ENCODE data around the gene KIAA2026.

DNA sequence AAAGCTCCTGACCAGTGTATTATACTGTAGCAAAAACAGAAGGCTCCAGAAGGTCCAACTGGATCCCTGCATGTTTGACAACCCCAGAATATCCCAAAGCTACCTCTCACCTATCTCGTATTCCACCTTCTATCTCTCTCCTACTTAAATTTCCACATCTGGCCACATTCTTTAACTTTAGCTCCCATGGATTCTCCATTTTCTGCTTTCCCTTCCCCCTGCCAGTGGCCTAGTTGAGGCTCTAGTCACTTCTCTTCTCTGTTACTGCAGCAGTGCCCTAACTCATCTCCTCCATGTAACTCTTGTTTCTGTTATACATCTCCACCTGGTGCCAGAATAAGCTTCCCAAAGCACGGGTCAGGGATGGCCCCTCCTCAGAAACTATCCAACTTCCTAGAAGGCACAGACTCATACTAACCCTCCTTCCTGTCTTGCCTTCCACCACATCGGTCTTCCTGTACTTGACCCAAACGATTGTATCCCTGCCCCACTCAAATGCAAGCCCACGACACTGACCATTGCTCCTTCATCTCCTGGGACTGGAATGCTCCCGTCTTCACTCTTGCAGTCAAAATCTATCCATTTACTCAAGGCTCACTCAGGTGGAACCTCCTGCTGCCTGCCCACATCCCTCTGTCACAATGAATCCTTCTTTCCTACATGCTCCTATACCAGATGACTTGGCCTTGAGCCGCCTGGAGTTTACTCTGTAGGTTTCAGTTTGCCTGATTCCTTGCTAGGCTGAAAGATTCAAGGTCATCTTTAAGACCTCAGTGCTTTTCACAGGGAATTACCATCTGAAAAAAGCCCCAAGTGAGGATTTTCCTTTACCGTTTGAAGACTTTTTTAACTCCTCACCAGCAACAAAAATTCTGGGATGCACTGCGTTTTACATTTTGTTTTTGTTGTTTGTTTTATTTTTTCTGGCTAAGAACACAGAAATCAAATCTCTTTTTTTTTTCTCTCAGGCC is 264.3 kb downstream of the GLIS3 start:
- RRBS: no CpG with 5 or more reads among the region's 9 CpGs

GRCh38 chr9:4066021-4066366 is 233.9 kb downstream of the GLIS3 start:
- RRBS: no CpG with 5 or more reads among the region's 3 CpGs

DNA sequence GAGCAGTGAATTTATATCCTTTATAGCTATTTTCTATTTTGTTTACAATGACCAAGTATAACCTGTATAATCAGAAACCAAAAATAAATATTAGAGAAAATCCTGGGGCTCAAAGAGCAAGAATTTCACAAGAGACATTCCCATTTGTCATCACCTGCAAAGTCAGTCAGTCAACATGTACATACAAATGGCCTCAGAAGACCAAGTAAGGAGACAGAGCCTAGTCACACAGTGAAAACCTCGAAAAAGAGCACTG is 231.4 kb downstream of the GLIS3 start:
- RRBS: no CpG with 5 or more reads among the region's 1 CpG

- RRBS: no CpG with 5 or more reads among the region's 2 CpGs
Measured at GRCh38 chr9:4109714-4110443, 190.0 kb downstream of the GLIS3 start.

- RRBS: no CpG with 5 or more reads among the region's 7 CpGs
Measured at GRCh38 chr9:4237789-4238547, 61.9 kb downstream of the GLIS3 start.

DNA sequence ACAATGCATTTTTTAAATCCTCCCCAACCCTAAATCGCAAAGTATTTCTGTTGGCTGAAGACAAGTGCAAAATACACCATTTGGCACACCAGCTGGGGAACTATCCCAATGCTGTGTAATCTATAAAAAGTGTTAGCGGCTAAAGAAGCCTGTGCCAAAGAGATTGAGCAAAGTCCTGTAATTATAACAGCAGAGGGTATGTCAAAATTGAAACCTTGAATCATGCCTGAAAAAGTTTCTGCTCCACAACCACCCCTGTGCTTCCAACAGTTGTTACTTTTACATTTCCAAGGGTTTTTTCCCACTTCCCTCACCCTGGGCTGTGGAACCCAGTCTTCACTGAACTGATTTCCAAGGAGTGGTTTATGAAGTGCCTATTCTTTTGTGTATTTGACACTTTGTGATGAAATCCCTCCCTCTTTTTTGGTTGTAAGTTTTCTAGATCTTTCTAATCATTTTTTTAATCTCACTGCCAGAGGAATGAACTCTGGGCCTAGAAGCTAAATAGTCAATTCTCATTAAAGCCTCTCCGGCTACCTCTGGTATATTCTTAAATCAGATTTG is 83.0 kb upstream of the PLPP6 start:
- RRBS: no CpG with 5 or more reads among the region's 3 CpGs

- RRBS: no CpG with 5 or more reads among the region's 7 CpGs
Measured at GRCh38 chr9:4584490-4585588, 77.3 kb upstream of the PLPP6 start.

DNA sequence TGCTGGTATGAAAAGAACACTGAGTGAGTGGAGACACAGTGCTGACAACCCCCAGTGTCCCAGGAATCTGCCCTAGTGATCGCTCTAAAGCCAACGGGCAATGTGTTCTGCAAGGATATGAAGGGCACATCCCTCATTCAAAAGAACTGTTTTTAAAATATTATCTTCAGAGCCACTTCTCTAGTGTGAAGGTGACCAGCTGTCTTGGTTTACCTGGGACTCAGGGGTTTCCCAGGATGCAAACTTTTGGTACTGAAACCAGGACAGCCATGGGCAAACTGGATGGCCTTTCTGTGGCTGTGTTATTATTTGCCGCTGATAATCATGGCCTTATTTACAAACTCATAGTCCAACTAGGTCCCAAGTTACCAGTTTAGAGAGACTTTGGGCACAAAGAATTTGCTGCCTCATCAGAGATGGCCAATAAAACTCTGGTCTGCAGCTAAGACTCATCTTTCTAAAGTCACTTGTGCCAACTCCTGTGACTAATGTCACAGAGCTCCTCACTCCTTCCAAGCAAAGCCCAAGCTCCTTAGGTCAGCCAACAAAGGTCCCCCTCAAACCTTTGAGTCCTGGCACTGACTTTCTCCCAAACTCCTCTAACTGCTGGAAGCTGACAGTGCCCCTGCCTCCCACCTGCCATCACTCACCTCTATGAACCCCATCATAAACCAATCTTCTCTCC is 47.5 kb upstream of the PLPP6 start:
- RRBS: no CpG with 5 or more reads among the region's 3 CpGs

DNA sequence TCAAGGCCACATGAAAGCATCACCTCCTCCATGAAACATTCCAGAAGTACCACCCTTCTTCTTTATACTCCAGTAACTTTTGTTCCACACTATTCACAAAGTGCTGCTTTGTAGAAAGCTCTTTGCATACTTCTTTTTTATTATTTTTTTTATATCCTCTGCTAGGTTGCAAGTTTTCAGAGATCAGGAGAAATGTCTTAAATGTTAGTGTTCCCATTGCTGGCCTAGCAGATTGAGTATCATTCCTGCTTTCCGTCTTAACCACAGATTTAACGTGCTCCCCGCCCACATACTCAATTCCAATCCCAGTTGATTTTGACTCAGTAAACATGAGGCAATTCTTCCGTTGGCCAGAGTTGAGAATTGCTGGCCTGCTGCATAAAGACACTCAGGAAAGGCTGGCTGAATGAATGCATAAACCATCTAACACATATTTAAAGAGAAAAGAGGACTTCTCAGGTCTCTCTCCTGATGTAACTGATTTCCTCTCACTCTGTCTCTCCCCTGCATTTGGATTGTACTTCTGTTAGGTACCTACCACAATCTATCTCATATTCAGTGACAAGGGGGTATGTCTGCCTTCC is 46.9 kb upstream of the PLPP6 start:
- RRBS: no CpG with 5 or more reads among the region's 4 CpGs

GRCh38 chr9:4663104-4663872 is 1.2 kb downstream of the PLPP6 start:
- RRBS: no CpG with 5 or more reads among the region's 10 CpGs

DNA sequence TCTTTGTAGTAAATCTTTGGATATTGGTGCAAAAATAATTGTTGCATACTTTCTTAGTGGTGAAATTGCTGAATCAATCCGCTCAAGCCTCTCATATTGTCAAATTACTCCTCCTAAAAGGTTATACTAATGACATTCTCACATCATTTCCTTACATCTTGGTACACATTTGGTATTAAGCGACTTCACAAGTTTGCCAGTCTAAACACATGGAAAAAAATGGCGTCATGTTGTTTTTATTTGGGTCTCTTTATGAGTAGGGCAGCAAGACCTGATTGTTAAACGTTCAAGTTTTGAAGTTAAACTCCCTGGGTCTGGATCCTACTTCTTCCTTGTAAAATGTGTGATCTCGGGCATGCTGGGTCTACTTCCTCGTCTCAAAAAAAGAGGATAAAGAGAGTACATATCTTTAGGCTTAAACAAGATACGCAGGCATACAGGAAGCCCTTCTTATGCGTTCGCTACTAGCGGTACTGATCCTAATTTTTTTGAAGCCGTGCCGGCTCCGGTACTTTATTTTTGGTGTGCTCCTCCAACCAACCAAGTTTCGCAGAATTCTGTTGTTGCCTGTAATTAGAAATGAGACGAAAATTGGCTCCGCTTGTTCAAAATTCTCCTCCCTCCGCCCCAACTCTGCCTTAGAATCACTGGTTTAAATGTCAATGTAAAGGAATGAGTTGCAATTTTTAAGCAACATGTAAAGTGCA is 617 bp upstream of the CDC37L1 start:
- RRBS: no CpG with 5 or more reads among the region's 17 CpGs

DNA sequence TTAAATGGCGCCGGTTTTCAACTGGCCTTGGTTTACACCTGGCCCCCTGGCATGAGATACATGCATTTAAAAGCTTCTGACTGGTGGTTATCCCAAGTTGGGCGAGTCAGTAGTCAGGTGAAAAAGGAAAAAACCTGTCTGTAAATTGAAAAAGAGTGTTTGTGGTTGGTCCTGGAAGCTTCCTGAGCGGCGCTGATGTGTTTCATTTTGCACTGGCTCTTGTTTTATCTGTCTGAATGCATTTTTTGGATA is 1.2 kb downstream of the RCL1 start:
- RRBS: no CpG with 5 or more reads among the region's 5 CpGs

DNA sequence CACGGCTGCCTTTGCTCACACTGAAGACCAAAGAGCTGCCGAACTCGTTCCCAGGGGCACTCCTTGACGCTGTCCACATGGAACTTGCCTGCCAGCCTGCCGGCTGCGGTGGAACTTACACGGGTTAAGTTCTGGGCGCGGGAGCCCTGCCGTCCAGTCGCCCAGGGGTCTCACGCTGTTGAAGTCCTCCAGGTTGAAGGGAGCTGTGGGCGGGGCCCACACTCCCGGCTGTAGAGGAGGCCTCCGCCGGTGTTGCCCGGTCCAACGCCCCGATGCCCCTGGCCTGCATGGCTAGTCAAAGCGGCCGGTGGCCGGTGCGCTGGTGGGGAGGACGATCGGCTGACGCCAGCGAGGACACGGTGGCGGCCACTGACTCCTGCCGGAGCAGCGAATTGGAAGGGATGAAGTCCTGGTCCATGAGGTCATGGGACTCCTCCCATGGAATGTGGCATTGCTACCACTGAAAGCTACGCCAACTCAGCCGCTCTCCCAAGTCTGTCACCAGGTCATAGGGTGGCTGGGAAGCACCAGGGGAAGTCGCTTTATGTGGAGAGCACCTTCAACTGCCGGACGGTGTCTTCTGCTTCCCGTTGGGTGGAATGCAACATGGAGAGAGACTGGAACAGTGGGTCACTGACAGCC is 11.8 kb downstream of the RCL1 start:
- RRBS: 74% methylated on average over 17 of the region's 37 CpGs

DNA sequence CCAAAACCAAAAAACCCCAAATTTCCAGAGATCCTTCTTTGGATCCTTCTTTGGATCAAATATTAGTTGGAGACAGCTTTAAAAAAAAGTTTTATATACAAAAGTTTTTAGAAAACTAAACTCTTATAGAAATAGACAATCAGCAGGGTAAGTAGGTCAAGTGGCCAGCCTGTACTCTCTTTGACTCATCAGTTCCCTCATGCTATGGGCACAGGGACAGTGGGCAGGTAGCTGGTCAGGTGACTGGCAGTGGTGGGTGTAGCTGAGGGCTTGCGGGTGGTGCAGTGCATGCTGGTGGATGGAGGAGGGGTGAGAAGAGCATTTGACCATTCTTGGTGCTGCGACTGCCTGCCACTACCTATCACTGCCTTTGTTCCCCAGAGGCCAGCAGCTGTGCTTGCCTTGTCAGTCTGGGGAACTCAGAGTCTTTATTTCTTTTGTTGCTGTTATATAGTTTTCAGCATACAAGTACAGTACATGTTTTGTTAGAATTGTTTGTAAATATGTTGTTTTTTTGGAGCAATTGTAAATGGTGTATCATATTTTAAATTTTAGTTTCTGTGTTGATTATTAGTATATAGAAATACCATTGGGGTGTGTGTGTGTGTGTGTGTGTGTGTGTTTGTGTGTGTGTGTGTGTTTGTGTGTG is 12.8 kb downstream of the RCL1 start:
- RRBS: no CpG with 5 or more reads among the region's 2 CpGs

DNA sequence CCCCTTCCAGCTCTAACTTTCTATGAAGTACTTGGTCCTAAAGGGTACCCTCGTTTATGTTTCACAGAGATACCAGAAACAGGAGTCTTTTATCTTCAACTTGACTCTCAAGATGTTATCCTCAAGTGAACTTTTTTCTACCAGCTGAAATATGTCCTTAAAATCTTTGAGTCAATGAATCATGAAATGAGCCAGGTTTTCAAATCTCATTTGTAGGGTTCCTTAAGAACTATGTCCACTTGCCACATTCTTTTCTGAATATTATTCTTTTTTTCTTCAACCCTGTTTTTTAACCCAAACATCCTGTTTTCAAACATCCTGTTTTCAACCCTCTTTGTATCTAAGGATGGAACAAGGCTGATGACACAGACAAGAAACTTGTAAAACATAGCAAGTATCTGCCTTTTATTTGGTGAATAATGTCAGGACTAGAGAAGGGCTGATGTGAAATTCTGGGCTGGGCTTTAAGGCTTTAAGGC is 42.7 kb upstream of the RIC1 start:
- RRBS: no CpG with 5 or more reads among the region's 1 CpG

GRCh38 chr9:5627130-5627701 is 1.7 kb upstream of the RIC1 start:
- RRBS: no CpG with 5 or more reads among the region's 3 CpGs

DNA sequence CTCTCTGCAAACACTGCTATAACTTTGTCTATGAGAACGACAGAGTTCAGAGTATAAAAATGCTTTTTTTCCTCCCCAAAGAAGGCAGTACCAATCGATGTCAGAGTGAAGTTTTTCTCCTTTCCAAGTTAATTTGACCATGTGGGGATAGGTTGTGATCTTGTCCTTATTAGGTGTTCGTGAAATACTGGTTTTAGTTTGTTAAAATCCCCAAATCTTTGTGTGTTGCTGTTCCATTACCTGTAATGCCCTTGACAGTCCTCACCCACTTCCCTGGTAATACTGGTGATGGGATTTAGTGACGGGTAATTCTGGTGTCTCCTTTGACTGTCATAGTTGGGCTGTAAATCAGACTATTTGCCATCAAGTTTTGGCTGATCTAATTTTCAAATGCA is 1.4 kb downstream of the RIC1 start:
- RRBS: no CpG with 5 or more reads among the region's 4 CpGs

GRCh38 chr9:5768891-5769311 is 64.0 kb downstream of the ERMP1 start:
- RRBS: no CpG with 5 or more reads among the region's 9 CpGs

DNA sequence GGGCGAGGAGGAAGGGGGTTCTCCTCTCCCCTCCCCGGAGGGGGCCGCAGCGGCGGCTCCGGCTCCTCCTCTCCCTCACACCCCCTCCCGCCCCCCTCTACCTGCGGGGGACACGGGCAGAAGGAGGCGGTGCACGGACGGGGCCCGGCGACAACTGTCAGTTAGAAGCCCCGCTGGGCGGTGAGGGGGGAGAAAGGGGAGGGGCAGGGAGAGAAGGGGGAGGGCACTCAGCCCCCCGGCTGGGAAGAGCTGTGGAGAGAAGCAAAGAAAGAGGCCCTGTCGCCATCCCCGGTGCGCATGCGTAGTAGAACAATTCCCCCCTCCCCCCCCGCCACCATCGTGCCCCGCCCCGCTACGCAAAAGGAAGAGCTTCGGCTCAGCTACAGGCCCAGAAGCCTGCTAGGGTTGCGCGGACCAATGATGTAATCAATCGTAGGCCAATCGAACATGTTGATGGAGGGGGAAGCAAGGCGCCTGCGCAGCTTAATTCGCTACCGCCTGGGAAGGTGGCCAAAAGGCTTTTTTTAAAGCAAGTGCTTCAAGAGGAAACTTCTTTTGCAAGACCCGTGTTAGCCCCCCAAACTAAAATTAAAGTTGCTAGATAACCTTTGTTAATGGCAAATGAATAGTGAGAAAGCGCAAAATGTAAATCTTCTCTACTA is at the start of gene KIAA2026:
TSS of gene KIAA2026 (minus strand) at position 303 of the 662 bp plus-strand sequence.
- RRBS: 4% methylated on average over 11 of the region's 37 CpGs

- RRBS: no CpG with 5 or more reads among the region's 4 CpGs
Measured at GRCh38 chr9:6012802-6013567, 2.4 kb downstream of the RANBP6 start.

Measured in UCH-1 (cell line).